ENCODE measurements around the genes USP17L13, USP17L15 and USP17L25.

GRCh38 chr4:8254099-8254596 lies 15.4 kb upstream of the HTRA3 start:
- RRBS: no CpG with 5 or more reads among the region's 15 CpGs

- RRBS: 28% methylated on average over 7 of the region's 22 CpGs
Observed at GRCh38 chr4:8309172-8309956, 39.8 kb downstream of the HTRA3 start.

- RRBS: no CpG with 5 or more reads among the region's 19 CpGs
Observed at GRCh38 chr4:8383384-8384171, 56.9 kb downstream of the ACOX3 start.

DNA sequence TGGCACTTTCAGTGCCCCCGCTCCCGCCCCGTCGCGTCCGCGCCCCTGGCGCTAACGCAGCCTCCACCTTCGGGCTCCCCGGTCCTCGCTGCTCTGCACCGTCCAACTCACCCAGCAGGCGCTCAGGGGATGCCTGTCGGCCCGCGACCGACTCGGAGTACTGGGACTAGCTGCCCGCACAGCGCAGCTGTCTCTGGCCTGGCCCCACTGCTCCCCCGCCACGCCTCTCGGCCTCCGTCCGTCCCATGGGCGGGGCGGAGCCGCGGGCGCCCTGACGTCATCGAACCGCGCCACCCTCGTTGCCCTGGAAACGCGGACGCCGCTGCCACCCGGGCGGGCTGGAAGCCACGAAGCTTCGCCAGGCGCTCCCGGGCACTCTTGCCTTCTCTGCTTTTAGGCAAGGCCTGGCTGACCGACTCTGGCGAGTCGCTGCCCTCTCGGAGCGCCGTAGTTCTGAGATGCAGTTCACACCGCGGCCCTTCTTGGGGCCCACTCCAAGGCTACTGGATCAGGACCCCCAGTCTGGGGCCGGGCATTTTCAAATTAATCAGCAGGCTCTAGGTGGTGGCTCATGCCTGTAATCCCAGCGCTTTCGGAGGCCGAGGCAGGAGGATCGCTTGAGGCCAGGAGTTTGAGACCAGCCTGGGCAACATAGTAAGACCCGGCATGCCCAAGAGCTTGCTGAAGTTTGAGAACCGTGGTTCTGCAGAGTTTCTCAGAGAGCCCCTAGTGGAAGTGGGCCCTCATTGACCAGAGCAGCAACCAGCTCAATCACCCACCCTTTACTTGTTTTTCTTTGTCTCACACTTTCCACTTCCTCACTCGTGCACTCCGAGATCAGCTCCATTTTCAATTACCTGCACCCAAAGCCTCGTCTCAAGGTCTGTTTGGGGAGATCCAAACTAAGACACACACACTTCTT lies 12.0 kb downstream of the ACOX3 start:
- RRBS: 2% methylated on average over 12 of the region's 64 CpGs

- RRBS: 25% methylated on average over 5 of the region's 23 CpGs
Observed at GRCh38 chr4:8472984-8473801, 32.6 kb downstream of the TRMT44 start.

- RRBS: no CpG with 5 or more reads among the region's 10 CpGs
Observed at GRCh38 chr4:8490605-8490971, 50.0 kb downstream of the TRMT44 start.

DNA sequence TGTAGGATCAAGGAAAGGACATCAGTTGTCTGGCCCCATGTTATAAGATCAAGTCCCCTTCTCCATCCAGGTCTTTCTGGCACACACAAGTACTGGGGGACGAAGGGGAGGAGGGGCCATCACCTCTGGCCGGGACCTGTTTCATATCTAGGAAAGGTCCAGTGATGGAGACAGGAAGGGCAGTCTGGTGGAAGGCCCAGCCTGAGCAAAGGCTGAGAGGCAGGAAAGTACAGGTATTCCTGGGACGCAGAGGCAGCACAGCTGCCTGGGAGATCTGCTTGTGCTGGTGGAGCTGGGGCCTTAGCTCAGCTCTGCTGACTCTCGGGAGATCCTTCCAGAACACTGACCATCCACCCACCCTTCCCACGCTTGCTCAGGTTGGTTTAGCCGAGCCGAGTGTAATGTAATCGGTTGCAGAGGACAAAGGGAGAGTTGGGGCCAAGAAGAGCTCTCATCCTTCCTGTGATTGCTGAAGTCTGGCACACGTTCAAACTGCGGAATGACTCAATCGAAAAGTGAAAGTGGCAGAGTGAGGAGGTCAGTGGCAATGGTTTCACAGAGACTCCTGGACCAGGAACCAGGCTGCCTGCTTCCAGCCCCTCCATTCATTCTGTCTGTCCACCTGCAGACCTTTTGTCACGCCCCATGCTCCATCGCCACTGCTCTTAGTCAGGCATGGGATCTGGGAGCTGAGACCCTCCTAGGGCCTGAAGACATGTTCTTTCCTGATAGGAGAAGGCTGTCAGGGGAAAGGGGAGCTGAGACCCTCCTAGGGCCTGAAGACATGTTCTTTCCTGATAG lies 43.1 kb upstream of the GPR78 start:
- RRBS: no CpG with 5 or more reads among the region's 13 CpGs

DNA sequence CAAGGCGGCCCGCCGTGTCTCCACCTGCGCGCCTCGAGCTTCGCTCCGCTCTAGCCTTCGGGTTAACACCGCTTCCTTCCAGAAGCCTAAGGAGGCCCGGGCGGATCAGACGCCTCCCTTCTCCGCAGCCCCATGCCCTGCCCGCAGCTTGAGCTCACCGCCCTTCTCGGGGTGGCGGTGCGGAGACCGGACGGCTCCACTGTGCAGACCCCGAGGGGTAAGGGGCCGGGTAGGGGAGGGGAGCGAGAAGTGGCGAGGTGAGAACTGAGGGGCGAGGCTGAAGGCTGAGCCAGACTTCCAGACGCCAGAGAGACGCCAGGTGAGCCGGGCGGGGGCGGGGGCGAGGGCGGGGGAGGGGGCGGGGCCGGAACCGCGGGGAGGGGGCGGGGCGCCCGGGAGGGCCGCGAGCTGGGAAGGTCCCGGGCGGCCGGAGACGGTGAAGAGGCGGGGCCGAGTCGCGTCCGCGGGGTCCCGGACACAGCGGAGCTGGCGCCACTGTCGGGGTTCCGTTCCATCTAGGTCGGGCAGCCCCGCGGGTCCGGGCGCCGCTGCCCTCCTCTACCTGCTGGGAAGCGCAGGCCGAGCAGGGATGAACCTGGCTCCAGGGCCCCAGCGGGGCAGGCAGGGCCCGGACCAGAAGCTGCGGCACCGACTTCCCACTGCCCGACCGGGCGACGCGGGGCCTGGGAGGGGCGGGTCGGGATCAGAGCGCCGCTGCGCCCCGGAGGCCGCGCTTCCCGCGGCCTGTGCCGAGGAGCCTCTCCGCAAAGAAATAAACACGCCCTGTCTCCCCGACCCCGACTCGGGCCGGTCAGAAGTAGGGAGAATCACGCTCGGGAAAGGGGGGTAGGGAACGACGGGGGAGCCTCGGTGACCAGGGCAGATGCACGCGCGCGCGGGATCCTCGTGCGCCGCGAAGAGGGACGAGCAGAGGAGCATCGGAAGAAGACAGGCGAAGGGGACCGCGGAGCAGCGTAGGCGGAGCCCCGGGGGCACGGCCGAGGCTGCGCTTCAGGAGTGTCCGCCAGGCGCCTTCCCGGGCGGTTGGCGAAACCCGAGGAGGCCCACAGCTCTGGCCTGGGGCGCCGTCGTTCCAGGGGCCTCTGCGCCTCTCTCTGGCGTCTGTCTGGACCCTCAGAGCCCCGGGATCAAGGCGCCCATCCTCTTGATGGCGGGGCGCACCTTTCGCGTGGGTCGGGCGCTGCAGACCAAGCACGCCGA lies 10.6 kb downstream of the HMX1 start:
- RRBS: 5% methylated on average over 76 of the region's 137 CpGs

DNA sequence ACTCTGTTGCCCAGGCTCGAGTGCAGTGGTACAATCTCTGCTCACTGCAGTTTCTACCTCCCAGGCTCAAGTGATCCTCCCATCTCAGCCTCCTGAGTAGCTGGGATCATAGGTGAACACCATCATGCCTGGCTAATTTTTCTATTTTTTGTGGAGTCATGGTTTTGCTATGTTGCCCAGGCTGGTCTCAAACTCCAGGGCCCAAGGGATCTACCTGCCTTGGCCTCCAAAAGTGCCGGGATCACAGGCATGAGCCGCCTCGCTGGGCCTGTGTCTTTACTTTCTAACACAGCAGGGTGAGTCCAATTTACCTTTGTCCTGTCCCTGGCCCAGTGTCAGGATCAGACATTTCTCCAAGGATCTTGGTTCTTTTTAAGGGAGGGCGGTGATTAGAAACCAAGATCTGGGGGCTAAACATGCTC lies 31.6 kb upstream of the HMX1 start:
- RRBS: no CpG with 5 or more reads among the region's 5 CpGs

DNA sequence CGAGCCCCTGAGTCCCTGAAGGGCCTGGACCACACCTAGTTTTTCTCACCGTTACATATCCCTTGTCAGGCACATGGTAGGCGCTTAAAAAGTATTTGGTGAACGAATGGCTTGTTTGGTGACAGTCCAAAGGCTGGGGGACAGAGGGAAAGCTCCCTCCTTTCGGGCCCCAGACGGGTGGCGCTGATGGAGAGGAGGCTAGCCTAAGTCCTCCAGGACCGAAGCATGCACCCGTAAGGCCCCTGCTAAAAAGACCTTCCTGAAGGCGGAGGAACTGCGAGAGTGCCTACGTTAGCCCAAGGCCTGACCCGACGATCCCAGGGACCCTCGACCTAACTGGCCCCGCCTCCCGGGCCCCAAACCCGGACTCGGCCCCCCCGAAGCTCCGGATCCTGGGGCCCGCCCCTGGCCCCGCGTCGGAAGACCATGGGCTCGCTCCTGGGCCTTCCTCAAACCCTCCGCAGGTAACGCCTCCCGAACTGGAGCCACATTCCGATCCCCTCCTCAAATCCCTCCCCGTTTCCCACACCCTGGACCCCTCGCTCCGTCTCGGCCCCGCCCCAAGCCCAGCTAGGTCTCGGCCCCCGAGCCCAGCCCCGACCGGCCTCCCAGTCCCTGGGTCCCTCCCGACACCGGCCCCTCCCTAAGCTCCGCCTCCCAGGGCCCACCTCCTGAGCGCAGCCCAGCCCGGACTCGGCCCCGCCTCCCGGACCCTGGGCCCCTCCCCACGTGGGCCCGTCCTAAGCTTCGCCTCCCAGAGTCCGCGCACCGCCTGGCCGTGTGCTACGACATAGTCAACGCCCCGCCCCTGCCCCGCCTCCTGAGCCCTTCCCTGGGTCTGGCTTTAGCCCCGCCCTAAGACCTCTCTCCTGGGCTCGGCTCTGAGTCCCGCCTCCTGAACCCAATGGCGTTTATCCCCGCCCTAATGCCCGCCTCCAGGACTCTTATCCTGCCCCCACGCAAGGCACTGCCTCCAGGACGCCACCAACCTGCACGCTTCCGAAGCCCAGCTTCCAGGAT lies 17.9 kb upstream of the FAM90A26 start:
- RRBS: no CpG with 5 or more reads among the region's 68 CpGs

- RRBS: no CpG with 5 or more reads among the region's 20 CpGs
Observed at GRCh38 chr4:9224655-9225176, at the start of gene USP17L13. Gene USP17L13, plus strand, starts transcription at chr4:9224896.

DNA sequence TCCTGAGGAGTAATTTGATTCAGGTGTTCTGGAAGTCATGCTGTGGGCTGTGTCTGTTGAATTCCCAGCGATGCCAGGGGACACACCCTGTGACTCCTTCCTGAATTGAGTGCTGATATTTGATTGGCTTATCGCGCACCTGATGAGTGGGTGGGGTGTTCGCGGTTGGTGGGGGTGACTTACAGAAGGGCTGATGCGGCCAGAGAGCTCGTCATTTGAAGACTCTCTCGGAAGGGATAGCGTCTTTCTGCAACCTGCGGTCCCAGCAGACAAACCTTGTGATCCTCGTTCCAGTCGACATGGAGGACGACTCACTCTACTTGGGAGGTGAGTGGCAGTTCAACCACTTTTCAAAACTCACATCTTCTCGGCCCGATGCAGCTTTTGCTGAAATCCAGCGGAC lies at the start of gene USP17L15:
TSS of gene USP17L15 (plus strand) at position 300 of the 403 bp plus-strand sequence.
- RRBS: no CpG with 5 or more reads among the region's 16 CpGs

DNA sequence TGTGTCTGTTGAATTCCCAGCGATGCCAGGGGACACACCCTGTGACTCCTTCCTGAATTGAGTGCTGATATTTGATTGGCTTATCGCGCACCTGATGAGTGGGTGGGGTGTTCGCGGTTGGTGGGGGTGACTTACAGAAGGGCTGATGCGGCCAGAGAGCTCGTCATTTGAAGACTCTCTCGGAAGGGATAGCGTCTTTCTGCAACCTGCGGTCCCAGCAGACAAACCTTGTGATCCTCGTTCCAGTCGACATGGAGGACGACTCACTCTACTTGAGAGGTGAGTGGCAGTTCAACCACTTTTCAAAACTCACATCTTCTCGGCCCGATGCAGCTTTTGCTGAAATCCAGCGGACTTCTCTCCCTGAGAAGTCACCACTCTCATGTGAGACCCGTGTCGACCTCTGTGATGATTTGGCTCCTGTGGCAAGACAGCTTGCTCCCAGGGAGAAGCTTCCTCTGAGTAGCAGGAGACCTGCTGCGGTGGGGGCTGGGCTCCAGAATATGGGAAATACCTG lies at the start of gene USP17L25:
TSS of gene USP17L25 (plus strand) at position 252 of the 517 bp plus-strand sequence.
- RRBS: no CpG with 5 or more reads among the region's 19 CpGs

- RRBS: no CpG with 5 or more reads among the region's 4 CpGs
Observed at GRCh38 chr4:9879967-9880393, 98.5 kb downstream of the DRD5 start.

GRCh38 chr4:10019493-10020097 lies 1.7 kb downstream of the SLC2A9 start:
- RRBS: no CpG with 5 or more reads among the region's 10 CpGs

DNA sequence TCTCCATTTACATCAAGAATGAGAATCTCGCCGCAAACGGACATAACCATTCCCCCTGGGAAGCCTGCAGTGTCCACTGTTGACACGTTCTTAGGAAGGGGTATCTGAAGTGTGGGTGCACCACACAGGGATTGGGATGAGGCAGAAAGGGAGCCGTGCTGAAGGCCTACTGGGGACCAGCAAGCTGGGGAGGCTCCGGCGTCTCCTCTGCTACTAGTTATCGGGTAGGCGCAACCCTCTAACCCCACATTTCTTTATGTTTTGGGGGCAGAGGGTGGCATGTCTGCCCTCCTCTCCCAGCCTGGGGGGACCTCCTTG lies 33.4 kb downstream of the WDR1 start:
- RRBS: no CpG with 5 or more reads among the region's 9 CpGs

GRCh38 chr4:10087982-10088931 lies 28.3 kb downstream of the WDR1 start:
- RRBS: 89% methylated on average over 4 of the region's 28 CpGs

DNA sequence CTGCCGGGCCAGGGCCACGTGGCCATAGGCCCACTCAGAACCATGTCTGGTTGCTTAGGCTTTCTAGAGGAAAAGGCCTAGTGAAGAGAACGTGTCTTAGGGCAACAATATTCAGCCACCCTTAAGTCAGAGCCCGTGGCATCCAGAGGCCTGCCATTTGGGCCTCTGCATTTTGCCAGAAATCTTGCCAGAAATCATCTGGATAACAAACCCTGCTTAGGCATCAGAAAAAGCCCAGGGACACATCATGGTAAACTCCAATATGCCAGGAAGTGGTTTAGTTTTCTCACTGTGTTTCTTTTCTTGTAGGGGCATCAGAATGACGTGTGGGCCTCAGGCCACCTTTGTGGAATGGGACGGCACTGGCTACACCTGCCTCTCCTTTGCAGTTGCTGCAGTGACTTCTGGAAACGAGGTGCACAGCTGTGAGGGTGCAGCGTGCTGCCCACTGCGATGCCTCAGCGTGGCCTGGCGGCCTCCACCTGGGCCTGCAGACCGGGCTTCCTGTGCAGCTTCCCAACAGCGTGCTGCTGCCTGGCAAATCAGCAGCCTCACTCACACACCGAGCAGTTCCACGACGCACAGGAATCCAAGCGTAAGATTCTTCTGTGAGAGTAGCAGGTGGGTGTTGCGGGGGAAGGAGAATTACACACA lies 17.3 kb downstream of the WDR1 start:
- RRBS: no CpG with 5 or more reads among the region's 18 CpGs

DNA sequence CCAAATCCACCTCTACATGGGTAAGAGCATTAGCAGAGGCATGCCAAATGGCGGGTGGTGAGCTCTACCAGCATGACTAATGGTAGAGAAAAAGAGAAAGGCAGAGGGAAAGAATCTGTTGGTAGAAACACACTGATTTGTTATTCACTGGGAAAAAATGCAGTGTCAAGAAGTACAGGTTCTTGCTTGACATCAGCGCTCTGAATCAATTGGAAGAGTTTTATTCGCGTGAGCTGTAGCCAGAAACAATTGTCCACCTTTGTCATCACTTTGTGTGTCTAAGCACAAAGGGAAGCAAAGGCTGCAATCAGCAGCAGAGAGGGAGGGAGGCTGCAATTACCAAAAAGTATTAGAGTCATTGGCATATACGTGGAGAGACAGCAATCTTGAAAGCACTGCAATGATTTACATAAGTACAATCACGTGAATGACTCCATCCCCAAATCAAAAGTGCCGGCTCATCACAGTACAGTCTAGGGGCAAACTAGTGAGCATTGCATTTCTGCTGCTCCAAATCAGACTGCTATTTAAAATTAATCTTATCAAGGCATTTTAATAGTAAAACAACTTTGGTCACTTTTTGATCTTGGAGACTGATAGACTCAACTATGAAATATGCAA lies 67.8 kb upstream of the HS3ST1 start:
- RRBS: no CpG with 5 or more reads among the region's 7 CpGs